Neural cell (in vitro differentiated cells): ENCODE data around the gene KIF7.

- RAMPAGE, long total RNA, result no peak
Observed at GRCh38 chr15:85748172-85749092, 46.3 kb downstream of the KLHL25 start.

DNA sequence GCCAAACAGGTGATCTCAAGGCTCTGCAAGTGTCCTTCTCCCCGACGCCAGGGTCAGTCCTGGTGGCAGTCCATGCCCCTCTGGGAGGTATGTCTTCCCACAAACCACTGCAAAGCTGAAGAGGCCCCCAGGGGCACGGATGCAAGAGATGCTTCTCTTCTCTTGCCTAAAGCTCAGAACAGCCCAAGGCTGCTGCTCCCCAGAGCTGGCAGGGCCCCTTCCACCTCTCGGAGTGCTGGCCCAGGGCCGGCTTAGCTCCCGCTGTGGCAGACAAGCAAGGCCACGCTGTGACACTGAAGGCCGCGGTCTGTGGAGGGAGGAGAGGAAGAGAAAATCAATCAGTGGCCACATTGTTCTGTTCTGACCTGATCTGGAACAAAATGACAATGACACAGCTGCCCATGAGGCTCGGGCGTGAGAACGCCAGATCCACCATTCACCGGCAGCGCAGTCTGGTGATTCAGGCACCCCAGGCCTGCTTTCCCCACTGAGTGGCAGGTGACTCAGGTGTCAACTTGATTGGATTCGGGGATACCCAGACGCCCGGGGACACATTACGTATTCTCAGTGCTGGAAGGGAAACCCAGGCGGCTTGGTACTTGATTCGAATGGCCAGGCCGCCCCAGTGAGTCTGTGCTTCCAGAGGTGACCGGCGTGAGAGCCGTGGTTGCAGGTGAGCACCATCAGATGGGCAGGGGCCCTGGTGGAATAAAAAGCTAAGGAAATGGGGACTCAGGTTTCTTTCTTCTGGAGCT is 33.8 kb downstream of the KLHL25 start:
- RAMPAGE, long total RNA, result no peak

DNA sequence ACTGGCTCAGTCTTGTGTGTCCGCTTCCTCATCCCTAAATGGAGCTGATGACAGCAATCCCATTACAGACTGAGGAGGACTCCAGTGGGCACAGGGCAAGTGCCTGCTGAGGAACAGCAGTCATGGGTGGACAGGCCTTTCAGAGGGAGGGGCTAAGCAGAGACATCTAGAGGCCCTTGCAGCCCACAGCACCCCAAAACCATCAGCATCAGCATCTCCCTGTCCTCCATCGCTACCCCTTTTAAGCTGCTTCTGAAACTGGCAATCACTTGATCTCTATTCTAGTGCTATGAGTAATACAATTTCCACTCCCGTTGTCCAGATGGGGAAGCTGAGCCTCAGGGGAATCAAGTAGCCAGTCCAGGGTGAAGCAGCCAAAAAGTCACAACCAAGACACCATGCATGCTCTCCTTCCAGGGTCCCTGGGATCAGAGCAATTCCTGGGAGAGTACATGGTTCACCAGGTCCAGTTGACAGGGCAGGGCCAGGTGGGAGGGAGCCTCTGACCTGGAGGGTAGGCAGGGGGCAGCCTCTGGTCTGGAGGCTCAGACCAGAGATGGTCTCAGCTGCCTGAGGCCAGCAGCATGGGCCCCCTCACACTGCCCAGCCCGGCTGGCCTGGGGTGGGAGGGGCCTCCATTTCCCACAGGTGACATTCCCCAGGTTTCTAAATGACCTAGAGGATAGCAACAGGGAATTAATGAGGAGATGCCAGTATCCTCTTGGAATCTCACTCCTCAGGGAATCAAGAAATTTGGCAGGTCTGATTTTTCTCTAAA is 30.0 kb downstream of the KLHL25 start:
- RAMPAGE, long total RNA, result no peak

DNA sequence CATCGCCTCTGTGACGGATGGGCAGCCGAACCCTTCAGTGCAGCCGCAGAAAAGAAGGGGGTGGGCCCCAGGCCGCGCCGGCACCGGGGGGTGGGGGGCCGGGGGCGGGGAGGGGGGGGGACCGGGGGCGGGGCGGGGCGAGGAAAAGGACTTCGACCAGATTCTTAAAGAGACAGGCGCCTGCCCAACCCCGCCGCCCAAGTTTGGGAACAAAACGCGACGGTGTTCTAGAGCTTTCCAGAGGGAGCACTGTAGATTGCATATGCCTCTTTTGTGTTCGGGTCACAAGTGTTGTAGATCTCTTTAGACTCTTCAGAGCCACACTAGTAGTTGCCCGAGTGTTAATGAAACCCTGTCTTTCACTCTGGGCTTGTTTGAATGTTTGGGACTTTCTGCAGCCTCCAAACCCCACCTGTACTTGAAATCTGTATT is 268 bp upstream of the KLHL25 start:
- RAMPAGE, long total RNA, result no peak

- RAMPAGE, long total RNA, result no peak
Observed at GRCh38 chr15:88257061-88257580, 582 bp upstream of the NTRK3 start.

GRCh38 chr15:88356896-88357339 is 100.4 kb upstream of the NTRK3 start:
- RAMPAGE, long total RNA, result no peak

DNA sequence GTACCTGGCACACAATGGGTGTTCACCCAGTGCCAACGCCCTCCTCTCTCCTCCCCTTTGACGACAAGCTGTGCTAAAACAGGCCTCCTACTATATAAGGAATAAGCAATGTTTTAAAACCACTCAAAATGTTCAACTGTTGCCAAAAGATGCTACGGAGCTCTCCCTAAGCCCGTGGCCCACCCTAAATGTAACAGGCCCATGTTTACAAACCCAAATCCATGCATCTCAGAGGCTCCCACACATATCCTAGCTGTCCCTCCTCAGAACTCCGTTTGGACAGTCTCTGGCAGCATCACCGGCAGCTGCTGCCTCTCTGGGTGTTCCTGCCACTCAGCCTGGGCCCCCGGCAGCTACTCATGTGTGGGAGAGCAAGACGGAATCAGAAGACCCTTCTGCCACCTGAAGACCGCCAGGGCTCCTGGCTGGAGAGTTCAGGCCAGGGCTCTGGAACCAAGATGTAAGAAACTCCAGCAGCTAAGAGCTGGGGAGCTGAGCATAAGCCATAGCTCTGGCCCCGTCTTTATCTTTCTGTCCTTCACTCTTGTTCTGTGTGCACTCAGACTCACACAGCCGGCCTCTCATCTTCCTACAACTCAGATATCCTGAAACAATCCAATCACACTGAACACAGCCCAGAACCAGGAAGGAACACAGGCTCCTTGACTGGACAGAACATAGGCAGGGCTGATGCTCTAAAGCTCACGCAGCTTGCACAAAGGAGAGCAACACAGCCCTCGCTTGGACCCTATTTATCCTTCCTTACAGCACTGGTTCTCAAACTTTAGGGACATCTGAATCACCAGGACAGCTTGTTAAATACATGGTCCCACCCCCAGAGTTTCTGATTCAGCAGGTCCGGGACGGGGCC is 65.4 kb downstream of the MRPL46 start:
- RAMPAGE, long total RNA, result no peak

GRCh38 chr15:88542111-88542879 is 4.2 kb downstream of the DET1 start:
- RAMPAGE, long total RNA, result no peak

DNA sequence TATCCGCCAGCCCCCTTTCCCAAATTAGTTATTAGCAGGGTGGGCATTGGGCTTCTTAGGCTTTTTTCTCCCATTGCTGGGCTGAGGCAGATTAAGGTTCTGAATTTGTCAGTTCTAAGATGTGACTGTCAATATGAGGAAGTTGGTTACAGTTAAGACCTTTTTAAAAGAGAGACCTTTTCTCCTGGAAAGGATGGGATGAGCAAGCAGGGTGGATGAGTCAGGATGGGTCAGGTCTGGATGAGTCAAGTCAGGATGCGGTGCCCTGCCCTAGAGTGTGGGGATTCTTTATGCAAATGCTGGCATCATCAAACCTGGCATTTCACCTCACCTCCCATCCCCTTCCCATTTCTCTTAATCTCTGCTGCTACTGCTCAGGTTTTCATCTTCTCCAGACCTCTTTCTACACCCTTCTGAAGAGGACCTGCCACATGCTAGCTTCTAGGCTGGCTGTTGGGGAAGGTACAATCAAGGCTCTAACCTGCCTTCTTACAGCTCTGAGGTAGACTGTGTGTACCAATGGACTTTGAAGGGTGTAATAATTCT is 2.0 kb downstream of the AEN start:
- RAMPAGE, long total RNA, result no peak

- RAMPAGE, long total RNA, result no peak
Observed at GRCh38 chr15:88704778-88705923, 66.3 kb downstream of the ISG20 start.

- RAMPAGE, long total RNA, result no peak
Observed at GRCh38 chr15:88912059-88912880, 909 bp downstream of the MFGE8 start.

DNA sequence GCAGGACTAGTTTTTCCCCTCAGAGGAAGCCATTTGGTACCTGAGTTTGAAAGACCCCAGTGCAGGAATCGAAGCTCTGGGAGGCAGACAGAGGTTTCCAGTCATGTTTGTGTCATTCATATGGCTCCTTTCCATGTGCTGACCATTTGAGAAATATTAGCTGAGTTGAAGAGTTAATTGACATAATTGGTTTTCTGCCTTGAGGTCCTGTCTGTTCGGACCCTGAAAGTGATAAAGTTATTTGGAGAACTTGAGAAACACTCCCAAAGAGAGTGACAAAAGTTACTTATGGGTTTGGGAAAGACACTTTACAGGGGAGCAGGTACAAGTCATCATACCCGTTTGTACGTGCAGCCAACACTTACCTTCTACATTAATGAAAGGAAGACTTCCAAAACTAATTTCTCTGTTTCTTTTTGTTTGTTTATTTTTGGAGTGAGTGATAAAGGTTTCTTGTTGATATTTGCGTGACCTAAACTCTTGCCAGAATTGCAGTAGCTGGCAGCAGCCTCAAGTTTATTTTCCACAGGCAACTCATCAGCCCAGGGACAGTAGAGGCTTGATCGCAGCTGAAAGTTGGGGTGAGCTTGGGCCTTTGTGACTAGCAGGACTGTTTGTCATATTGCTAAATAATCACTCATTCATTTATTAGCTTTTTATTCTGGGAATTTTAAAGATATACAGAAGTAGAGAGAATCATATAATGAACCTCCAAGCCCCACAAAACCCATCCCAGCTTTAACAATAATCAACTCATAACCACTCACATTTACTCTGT is 8.4 kb downstream of the ABHD2 start:
- RAMPAGE, long total RNA, result no peak

- RAMPAGE, long total RNA, result no peak
Observed at GRCh38 chr15:89127059-89127639, 38.9 kb downstream of the ABHD2 start.

GRCh38 chr15:89320789-89322068 is 13.4 kb downstream of the POLG start:
- RAMPAGE, long total RNA, result no peak

GRCh38 chr15:89358565-89359182 is 24.1 kb upstream of the POLG start:
- RAMPAGE, long total RNA, result no peak

GRCh38 chr15:89430379-89431236 is 65.8 kb downstream of the RHCG start:
- RAMPAGE, long total RNA, result no peak

- RAMPAGE, long total RNA, result no peak
Observed at GRCh38 chr15:89654834-89655920, at the start of gene KIF7. Gene KIF7 (minus strand): TSS chr15:89655467.

DNA sequence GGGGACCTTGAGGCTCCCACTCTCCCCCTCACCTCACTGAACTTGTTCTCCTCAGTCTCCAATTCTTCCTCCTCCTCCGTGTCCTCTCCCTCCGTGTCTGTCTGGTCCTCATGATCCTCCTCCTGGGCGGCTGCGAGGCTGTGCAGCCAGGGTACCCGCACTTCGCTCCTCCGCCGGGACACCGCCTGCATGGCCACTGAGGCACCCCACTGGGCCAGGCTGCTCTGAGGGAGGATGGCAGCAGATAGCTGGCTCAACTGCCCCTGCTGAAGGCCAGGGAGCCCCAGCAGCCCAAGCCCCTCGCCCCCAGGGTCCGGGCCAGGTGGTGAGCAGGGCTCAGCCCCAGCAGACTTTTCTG is 11.6 kb downstream of the PLIN1 start:
- RAMPAGE, long total RNA, result no peak

DNA sequence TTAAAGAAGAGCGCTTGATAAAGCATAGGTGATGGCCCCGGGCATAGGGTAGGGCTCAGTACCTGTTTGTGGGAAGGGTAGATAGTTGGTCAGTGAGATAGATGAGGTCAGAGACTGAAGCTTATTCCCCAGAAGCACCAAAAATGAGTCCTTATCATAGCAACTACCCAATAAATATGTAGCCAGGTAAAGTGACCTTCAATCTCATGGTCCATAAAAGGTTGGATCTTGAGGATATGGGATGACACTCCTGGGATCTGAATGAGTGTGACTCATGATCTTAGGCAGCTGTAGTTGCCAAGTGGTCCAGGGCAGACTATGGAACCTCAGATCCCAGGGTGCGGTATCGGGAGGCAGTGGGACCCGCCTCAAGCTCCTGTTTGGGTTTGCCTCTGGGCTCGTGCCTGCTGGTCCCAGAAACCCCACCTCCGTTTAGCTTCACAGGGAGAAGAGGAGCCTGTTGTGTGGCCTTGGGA is 8.3 kb downstream of the PLIN1 start:
- RAMPAGE, long total RNA, result no peak

DNA sequence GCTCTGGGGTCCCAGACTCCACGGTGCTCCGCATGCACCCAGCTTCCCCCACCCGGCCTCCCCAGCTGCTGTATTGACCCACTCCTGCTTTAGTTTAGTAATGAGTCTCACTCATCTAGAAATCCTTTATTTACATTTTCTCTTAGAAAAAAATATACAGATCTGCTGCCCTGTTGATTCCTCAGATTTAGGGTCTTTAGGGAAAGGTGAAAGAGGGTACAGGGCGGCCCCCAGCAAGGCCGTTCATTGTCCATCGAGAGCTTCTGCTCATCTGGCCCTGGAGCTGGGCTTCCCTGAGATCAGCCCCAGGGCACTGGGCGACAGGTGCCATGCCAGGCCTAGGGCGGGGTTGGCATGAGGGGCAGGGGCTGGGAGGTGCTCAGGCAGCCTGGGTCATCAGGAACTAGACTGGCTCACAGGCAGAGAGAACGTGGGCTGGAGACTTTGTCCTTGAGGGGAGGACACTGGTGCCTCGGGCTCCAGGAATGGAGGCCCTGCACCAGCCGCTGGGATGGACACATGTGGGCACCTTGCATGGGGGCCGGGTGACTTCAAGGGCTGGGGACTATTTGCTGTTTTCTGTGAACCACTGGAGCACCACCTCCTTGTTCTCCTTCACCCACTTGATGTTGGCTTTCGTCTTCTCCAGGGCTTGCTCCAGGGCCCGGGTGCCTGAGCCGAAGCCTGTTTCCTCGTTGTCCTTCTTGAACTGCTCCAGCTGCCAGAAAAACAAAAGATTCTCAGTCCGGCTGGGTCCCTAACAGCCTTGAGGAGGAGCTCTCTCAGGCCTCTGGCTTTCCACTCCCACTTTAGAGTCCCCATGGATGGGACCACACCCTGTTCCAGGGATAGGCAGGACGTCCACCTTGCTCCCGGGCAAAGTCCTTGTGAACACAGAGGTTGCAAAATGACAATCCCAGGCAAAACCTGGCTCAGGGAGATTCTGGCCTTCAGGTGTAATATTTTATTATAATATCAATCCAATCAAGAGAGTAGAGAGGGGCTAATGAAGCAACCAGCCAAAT is 9.0 kb downstream of the MESP2 start:
- RAMPAGE, long total RNA, result no peak